ENCODE data around the genes SOD2 and IGF2R.

DNA sequence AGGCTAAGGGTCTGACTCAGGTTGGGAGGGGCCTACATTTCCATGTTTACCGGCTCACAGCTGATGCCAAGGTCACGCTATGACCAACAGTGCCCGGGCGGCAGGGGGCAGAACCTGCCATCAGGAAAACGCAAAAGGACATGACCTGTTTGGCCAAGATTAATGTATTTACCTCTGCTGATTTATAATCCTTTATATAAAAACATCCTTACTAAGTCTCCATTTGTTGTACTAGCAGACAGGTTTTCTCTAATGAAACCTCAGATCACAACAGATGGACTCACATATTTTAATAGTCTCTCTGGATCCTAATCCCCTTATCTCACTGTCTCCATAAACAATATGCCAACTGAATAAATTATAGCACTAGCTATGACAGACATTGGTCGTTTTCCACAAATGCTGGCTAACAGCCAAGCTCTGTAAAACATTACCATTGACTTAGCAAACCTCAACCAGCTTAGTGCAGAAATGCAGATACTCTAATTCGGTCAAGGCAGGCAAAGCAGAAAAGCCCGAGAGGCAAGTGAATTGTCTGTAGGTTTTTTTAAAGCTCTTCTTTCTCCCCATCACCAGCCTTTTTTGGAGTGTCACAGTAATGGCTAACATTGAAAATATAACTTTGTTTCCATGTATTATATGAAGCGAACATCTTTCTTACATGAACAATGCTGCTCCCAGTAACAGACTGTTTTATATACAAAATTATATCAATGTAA, 19.7 kb downstream of the EZR start:
- RRBS, 2 experiments: 93% methylated on average over 2 of the region's 9 CpGs; no CpG with 5 or more reads in 1 of the 2 experiments

- RRBS, 2 experiments: no CpG with 5 or more reads among the region's 2 CpGs
Observed at GRCh38 chr6:158815788-158816223, 3.4 kb downstream of the EZR start.

- RRBS, 2 experiments: no CpG with 5 or more reads among the region's 19 CpGs
Observed at GRCh38 chr6:158816929-158817889, 2.0 kb downstream of the EZR start.

- RRBS, 2 experiments: 2 to 3% methylated on average over 33 to 34 of the region's 79 CpGs
Observed at GRCh38 chr6:158818473-158819282, 490 bp downstream of the EZR start.

DNA sequence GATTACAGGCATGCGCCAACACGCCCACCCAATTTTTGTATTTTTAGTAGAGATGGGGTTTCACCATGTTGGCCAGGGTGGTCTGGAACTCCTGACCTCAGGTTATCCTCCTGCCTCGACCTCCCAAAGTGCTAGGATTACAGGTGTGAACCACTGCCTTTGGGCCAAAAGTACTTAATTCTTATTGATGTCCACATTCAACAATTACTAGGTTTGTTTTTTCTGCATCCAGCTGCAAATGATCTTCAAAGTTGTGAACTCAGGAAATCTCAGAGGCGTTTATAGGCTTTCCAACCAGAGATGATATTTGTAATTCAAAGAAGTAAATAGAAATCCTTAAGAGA, 49.4 kb upstream of the EZR start:
- RRBS, 2 experiments: no CpG with 5 or more reads among the region's 4 CpGs

- RRBS, 2 experiments: no CpG with 5 or more reads among the region's 5 CpGs
Observed at GRCh38 chr6:158897217-158897688, 78.1 kb upstream of the EZR start.

DNA sequence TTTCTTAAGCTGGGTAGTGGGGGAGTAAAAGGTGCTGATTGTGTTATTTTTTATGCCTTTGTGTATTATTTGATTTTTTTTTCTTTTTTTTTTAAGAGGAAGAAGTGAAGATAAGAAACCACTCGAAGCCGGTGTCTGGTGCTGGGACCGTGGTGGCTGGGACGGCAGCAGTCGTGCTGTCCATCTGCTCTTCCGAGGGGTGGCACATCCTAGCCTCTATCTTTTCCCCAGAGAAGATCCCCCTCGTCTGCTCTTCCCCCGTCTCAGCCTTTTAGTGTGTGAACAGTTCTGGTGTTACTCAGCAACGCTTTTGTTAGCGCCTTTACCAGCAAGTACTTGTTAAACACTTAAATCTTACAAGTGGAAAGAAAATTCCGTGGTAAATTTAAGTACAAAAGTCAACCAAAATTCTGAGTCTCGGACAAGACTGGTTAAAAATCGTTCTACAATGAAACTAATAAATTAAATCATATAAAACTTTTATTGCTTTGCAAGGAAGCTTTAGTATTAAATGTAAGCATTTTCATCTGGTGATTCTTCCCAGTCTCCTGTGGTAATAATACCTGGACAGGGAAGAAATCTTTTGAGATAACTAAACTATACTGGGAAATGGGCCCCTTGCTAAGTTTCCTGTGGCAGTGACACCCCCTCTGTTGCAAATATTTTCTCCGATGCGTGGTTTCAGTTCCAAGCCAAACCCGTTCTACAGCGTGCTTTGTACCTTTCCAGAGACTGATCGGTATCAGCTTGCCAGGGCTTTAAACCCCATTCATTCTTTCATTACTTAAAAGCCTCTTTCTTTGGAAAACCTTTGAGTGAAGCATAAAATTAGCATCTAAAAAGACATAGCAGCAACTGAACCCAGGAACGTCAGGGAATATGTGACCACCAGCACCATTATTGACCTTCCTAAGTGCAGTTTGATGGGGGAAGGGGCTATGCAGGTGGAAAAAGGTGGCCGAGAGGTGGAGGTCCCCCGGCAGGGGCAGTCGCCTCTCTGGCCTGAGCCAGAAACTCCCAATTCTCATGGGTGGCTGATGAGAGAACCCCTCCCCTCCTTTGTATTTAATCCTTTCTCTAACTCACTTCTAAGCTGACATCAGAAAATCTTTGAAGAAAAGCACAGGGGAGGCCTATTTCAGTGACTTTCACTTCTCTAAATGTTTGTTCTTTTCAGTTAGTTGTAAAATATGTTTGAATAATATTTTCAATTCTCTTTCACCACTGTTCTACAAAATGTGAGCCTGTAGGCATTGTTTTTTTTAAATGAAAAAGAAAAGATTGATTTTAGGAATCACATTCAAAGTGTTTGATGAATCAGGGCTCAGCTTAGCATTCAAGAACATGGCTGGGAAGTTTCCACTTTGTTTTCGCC, 89.6 kb downstream of the RSPH3 start:
- RRBS, 2 experiments: no CpG with 5 or more reads among the region's 23 CpGs

- RRBS, 2 experiments: no CpG with 5 or more reads among the region's 5 CpGs
Observed at GRCh38 chr6:158999143-158999377, 942 bp downstream of the RSPH3 start.

DNA sequence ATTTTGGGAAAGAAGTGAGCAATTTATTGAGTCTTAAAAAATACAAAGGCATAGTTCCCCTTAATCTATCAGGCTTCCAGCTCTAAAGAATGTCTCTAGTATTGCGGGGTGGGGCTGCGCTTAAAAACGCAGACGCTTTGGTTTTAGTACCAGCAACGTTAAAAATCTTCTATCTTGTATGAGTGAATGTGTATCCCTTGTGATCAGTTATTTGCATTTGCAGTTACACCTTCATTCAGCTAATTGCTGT, 302 bp upstream of the RSPH3 start:
- RRBS, 2 experiments: no CpG with 5 or more reads among the region's 5 CpGs

- RRBS, 2 experiments: no CpG with 5 or more reads among the region's 7 CpGs
Observed at GRCh38 chr6:159043876-159044425, 840 bp downstream of the TAGAP start.

- RRBS, 2 experiments: no CpG with 5 or more reads among the region's 2 CpGs
Observed at GRCh38 chr6:159082320-159082613, 37.5 kb upstream of the TAGAP start.

DNA sequence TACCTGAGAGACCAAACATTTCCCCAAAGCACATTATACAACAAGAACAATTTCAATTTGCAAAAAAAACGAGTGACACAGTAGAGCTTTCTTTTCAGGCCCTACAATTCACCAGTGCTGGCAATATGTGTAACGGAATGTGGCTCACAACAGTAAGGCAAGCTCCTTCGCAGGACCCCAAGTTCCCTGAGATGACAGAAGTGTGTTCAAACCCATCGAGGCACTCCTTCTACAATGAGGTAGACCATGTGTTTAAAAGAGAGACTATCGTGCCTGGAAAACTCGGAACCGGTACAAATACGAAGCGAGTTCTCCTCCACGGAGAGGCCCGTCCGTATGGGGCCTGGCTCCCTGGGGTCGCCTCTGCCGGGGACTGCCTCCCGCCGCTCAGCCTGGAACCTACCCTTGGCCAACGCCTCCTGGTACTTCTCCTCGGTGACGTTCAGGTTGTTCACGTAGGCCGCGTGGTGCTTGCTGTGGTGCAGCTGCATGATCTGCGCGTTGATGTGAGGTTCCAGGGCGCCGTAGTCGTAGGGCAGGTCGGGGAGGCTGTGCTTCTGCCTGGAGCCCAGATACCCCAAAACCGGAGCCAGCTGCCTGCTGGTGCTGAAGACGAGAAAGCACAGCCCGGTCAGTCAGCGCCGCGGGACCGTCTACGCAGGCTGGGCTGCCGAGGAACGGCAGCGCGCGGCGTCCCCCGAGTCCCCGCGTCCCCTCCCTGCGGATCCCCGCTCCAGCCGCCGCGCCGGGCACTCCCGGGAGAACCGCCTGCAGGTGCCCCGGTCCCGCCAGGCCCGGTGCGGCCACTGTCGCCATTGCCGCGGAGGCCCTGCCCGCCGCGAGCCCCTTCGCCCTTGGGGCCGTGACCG, 549 bp downstream of the SOD2 start:
- RRBS, 2 experiments: 2 to 8% methylated on average over 20 to 21 of the region's 66 CpGs

DNA sequence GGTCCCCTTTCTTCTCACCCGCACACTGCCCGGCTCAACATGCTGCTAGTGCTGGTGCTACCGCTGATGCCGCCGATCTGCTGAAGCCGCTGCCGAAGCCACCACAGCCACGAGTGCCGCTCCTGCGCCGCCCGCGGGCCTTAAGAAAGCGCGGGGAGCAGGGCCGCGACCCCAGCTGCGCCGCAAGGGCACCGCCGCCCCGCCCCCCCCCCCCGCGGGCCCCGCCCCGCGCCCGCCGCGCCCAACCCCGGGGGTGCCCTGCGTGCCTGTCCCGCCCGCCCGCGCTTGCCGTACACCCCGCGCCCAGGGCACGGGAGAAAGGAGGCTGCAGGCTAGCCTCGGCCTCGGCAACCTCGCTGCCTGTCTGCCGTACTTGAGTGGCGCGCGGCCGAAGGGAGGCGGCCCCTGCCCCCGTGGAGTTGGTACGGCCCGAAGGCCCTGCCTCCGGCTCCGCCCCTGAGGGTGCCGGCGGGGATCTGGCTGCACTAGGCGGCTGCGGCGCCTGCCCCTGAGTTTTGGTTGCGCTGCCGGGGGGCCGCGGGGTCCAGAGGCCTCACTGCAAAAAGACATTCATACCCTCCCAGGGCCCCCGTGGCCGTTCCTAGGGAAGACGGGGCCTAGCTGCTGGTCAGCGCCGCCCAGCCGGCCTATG, at the start of gene SOD2:
Gene SOD2, minus strand, starts transcription at position 115 of the 652 bp plus-strand sequence.
- RRBS, 2 experiments: under 1% methylated on average over 7 to 13 of the region's 69 CpGs

DNA sequence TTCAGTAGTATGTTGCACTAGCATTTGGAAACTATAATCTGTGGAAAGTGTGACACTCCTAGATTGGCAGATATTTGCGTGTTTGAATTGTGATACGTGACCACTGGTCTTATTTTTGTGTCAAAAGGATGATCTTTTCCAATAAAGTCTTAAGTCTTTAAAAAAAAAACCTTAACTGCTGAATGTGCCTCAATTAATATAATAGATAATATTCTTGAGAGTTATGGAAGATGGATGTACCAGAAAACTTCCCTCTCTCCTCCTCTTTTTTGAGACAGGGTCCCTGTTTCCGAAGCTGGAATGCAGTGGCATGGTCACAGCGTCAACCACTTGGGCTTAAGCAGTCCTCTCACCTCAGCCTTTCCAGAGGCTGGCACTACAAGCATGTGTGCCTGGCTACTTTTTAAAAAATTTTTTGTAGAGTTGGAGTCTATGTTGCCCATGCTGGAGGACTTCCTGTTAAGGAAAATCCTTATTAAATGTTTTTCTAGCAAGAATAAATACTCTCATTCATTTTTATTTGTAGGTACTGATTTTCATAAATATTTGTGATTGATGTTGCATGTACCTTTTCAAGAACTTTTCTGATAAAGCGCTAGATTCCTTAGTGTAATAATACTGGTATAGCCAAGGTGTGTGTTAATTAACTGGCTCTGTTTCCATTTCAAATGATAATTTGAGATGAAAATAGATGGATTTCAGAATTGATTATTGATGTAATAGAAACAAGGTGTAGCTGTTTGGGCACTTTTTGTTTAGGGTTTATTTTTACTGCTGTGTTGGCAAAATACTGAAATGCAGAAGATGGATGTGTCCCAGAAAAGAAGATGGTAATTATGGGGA, 9.1 kb upstream of the ACAT2 start:
- RRBS, 2 experiments: no CpG with 5 or more reads among the region's 5 CpGs

DNA sequence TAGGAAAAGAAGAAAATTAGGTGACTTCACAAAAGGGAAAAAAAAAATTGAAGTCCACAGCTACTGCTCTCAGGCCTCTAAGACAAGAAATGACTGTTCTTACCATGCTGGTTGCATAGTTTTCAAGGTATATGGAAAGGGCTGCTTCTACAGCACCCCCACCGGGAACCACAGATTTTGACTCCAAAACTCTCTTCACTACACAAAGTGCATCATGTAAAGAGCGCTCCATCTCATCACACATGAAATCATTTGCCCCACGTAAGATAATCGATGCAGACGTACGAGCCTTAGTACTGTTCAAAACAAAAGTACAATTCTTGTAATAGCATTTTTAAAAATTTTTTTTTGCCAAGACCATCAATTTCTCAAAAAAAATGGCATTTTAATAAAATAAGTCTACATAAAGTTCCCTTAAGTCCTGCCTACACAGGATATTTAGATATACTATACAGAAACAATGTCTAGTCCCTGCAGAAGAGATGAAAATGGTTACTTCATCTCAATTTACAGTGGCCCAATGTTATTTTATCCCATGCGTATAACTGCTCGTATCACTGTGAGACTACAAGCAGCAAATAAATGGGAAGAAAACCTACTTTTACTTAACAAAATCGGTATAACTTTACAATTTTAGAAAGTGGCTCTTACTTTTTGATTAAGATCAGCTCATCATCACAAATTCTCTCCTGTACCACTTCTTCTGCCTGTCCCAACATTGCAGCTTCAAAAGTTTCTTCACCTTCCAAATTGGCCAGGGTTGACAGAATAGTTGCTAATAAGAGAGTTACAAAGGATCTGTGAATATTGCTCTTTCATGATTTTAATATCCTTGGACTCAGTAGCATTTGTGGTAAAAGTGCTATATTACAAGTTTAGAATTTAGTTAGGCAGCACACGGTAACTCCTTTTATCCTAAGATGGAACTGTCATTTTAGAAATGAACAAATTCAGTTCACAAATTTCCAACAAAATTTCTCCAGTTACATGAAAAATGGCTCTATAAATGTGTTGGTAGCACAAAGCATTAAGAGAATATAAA, 9.3 kb downstream of the TCP1 start:
- RRBS, 2 experiments: no CpG with 5 or more reads among the region's 10 CpGs

- RRBS, 2 experiments: under 1 to 1% methylated on average over 94 to 105 of the region's 149 CpGs
Observed at GRCh38 chr6:159968788-159969917, at the start of gene IGF2R. IGF2R (plus strand) TSS chr6:159969082.

DNA sequence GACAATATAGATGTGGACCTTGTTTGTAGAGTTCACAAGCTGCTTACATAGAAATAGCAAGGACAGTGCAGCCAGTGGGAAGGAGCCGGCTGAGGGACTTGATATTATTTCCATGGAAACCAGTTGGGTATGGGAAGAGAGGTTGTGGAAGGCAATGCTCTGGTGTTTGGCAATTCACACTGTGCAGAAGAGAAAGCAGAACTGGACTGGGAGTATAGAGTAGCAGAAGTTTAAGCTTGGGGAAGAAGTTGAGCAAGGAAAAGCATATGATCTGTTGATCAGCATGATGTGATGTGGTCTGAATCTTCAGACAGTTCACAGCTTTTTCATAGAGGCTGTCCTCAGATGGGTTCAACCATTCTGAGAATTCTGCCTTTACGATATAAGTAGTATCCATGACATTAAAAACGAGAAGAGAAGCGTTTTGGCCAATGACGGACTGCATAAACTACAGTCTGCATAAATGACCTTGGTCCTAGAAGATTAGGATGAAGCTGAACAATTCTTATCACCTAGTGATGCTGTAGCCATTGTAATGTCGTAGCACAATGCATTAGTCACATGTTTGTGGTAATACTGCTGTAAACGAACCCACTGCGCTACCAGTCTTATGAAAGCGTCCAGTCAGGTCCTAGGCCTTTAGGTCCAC, 15.0 kb downstream of the IGF2R start:
- RRBS, 2 experiments: no CpG with 5 or more reads among the region's 9 CpGs

- RRBS, 2 experiments: no CpG with 5 or more reads among the region's 11 CpGs
Observed at GRCh38 chr6:160029887-160030750, 61.2 kb downstream of the IGF2R start.

GRCh38 chr6:160050225-160051014, 71.2 kb upstream of the SLC22A1 start:
- RRBS, 2 experiments: no CpG with 5 or more reads among the region's 19 CpGs

- RRBS, 2 experiments: no CpG with 5 or more reads among the region's 6 CpGs
Observed at GRCh38 chr6:160057492-160058152, 64.0 kb upstream of the SLC22A1 start.